AG10803 (cell line): ENCODE data around the genes CENPW, RNF146, L3MBTL3 and AKAP7.

GRCh38 chr6:125867469-125868066, 76.8 kb downstream of the NCOA7 start:
- RRBS, result no CpG with 5 or more reads among the region's 9 CpGs

- RRBS, result no CpG with 5 or more reads among the region's 4 CpGs
Measured at GRCh38 chr6:125922102-125922704, 34.4 kb upstream of the HINT3 start.

DNA sequence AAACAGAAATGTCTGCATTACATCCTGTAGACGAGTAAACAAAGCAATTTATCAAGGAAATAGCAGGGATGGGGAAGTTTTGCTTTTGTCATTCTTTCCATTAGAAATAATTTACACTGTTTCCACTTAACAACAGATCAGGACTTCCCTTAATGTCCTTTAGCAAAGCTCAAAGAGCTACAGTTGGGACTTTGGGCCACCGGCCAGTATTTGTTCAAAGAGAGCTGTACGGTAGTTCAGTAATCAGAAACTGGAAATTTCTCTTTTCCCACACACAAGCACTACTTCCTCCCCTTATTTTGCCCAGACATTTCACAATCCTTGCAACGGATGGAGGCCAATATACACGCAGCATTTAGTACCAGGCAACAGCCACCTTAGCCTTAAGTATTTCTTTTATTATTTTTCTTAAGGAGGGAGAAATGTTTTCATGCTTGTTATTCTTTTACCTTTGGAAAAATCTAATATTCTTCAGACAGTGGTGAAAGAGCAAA, 12.1 kb upstream of the HINT3 start:
- RRBS, result no CpG with 5 or more reads among the region's 5 CpGs

- RRBS, result no CpG with 5 or more reads among the region's 10 CpGs
Measured at GRCh38 chr6:125987022-125987482, 712 bp downstream of the TRMT11 start.

DNA sequence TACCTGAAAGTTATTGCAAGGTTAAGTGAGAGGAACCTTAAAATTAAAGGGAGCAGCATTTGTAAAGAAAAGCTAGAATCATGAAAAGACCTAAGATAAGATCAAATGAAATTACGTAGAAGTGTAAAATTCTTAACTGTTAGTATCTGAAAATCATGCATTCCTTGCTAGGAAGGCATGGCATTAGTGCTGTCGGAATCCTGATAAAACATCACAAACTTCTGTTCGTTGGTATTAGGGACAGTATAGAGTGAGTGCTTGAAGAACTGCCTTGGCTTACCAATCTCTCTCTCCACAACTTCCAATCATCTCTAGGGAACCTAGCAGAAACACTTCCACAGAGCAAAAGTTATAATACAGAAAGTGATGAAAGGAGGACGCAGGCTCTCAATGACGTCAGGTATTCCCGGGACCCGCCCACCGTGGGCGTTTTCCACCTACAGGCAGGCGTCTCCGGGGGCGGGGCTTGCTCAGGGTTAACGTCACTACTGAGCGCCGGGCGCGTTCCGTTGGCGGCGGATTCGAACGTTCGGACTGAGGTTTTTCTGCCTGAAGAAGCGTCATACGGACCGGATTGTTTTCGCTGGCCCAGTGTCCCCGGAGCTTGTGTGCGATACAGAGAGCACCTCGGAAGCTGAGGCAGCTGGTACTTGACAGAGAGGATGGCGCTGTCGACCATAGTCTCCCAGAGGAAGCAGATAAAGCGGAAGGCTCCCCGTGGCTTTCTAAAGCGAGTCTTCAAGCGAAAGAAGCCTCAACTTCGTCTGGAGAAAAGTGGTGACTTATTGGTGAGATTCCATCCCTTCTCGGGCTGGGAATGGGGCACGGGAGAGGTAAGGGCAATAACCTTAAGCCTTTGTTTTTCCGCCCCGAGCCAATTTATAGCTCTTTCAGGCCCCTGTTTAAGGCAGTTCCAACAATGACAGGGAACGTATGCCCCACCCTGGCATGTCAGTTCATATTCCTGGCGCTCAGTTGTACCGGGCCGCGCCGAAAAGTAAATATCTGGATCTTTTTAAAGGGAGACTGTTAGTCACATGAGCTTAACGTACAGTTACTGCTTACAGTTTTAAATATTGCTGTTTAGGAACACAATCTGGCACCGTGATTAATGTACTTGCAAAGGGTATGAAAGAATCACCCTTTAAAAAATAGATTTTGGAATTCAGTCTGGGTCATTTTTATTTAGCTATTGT, at the start of gene CENPW:
Gene CENPW, plus strand, starts transcription at position 504 of the 1,196 bp plus-strand sequence.
- RRBS, result 1% methylated on average over 20 of the region's 49 CpGs

DNA sequence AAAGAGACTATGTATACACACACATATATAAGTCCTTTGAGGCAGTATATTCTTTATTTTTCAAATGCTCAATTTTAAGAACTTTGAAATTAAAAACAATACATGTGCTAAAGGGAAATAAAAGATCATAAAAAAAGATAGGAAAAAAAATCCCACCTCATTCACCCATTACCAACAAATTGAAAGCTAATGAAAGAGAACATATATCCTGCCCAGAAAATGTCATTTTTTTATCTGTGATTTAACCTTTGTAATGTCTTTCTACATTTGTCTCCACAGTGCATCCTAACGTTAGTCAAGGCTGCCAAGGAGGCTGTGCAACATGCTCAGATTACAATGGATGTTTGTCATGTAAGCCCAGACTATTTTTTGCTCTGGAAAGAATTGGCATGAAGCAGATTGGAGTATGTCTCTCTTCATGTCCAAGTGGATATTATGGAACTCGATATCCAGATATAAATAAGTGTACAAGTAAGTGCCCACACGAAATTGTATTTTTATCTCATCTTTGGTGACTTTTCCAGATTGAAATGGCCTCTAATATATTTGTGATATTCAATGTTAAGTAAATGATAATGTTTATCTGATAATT, 30.0 kb downstream of the RSPO3 start:
- RRBS, result no CpG with 5 or more reads among the region's 3 CpGs

DNA sequence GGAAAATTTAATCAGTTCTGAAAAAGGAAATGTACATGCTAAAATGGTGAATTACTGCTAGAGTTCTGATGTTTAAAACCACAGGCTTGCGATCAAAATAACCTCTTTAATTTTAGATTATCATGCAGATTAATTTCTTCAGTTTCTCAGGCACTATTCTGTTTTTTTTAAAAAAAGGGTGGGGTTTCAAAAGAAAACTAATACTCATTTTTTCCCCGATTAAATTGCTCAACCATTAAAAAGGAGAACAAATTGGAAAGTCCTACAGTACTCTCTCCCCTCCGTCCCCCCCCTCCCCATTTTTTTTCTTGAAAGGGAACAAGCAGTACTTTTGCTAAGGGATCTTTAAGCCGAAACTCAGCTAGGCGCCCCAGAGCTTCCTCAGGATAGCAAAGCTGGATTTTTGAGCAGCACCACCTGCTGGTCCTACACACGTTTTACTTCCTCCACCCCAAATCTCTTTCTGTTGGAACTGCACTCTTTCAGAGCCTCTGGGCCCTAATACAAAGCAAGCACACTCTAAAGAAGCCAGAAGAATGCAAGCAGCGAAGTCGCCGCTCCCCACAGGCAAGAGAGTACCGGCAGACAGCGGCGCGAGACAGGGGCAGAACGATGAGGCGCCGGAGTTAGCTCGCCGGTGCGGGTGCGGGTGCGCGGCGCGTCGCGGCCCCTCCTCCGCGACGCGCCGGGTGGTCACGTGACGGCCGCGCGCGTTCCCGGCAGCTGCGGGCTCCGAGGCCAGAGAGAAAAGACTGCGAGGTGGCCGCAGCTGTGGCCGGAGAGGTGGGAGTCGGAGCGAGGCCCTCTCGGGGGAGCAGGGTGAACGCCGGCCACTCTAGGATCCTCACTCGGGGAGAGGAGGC, at the start of gene RNF146:
Gene RNF146, plus strand, starts transcription at position 722 of the 863 bp plus-strand sequence.
- RRBS, result 2% methylated on average over 33 of the region's 49 CpGs

DNA sequence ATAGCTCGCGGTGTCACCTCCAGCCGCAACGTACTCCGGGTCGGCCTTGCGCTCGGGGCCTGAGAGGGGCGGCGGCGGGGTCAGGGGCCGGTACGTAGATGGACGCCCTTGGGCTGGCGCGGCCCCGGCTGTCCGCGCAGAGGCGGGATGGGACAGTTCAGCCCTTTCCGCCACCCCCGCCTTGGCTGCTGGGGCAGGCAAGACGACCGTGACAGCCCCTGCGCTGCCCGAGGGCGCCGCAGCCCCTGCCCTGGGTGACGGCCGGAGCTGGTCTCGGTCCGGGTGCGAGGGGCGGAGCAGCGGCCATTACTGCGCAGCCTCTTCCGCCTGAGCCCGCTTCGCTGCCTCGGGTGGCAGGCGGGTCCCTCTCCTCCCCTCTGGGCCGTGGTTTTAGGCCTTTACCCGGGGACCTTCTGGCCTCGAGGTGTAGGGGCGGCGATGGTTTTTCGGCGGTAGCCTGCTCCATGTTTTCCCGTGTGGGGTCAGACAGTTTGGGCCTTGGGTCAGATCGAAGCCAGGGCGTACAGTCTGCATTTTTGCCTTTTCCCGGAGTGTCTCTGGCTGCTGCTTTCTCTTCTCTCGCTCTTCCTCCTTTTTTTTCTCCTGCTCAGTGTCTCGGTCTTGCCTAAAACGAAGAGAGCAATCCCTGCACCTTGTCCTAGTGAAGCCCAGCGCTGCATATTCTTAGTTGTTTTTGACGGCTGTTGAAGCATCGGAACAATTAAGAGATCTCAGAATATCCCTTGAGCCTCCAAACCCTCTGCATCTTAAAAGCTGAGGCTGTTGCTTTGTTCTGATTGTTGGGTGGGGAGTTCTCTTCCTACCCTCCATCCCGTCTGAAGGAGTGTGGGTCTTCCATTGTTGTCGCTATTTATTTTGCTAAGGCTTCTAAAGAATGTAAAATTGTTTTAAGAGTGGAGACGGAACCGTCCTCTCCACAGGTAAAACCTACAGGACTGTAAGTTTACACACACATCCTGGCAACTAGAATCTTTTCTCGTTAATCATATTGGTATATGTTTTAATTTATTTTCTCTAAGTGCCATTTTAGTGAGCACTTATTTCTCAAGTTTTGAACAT, 682 bp downstream of the RNF146 start:
- RRBS, result 1% methylated on average over 22 of the region's 63 CpGs

- RRBS, result no CpG with 5 or more reads among the region's 6 CpGs
Measured at GRCh38 chr6:127289739-127290424, 23.2 kb downstream of the RNF146 start.

GRCh38 chr6:128296003-128296539, 224.3 kb downstream of the PTPRK start:
- RRBS, result no CpG with 5 or more reads among the region's 4 CpGs

DNA sequence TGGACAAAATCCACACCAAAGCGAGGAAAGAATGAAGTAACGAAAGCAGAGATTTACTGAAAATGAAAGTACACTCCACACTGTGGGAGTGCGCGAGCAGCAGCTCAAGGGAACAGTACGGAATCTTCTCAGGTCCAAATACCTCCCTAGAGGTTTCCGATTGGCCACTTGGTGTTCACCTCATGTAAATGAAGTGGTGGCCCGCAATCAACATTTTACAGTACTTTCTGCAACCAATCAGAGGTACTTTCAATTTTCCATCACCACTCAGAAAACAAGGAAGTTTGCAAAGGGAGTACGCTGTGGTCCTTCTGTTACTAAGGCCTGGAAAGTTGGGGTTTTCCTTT, 122.4 kb downstream of the PTPRK start:
- RRBS, result no CpG with 5 or more reads among the region's 8 CpGs

GRCh38 chr6:128655881-128656322, 135.5 kb upstream of the PTPRK start:
- RRBS, result no CpG with 5 or more reads among the region's 1 CpG

DNA sequence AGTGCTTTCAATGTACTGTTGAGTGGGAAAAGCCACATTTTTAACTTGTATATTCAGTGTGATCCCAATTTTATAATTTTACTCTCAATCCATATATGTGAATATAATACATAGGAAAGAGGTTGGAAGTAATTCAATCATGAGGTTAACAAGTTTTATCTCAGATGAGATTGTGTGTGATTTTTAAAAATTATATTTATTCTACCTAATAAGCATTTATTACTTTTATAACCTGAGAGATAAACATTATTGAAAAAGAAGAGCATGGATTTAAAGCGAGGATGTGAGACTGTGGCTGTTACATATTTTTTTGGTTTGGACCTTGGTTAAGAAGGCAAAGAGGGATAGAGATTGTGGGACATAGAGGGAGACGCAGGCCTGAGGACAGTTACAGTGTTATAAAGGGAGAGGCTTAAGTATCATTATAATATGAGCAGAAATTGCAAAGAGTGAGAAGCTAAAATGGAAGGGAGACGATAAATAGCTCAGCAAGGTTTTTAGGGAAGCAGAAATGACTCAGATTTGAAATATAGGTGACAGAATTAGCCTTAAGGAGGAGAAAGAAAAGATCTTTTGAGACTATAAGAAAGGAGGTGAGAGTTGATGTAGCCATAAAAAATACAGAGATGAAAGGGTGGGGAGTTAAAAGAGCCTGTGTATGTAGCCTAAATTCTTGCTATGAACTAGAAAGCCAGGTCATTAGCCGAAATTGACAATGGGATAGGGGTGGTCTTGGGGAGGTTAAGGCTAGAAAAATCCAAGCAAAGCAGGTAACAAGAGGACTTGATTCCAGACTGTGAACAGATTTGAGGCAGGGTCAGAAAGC, 64.7 kb downstream of the LAMA2 start:
- RRBS, result no CpG with 5 or more reads among the region's 4 CpGs

DNA sequence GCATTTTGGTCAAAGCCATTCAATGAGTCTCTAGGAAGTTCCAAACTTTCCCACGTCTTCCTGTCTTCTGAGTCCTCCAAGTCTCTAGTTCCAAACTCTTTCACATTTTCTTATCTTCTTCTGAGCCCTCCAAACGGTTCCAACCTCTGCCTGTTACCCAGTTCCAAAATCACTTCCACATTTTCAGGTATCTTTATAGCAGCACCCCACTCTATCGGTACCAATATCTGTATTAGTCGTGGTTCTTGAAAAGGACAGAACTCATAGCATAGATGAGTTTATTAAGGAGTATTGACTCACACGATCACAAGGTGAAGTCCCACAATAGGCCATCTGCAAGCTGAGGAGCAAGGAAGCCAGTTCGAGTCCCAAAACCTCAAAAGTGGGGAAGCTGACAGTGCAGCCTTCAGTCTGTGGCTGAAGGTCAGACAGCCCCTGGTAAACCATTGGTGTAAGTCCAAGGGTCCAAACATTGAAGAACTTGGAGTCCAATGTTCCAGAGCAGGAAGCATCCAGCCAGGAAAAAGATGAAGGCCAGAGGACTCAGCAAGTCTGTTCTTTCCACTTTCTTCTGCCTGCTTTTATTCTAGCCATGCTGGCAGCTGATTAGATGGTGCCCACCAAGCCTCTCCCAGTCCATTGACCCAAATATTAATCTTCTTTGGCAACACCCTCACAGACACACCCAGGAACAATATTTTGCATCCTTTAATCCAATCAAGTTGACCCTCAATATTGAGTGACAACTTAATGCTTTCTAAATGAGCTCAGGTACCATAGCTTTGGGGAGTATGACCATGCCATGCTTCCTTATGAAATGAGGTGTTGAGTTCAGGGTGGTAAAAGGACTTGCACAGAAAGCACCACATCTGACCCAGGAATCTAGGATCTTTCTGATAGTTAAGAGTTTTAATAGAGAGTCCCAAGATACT, 120.2 kb downstream of the ARHGAP18 start:
- RRBS, result no CpG with 5 or more reads among the region's 6 CpGs

DNA sequence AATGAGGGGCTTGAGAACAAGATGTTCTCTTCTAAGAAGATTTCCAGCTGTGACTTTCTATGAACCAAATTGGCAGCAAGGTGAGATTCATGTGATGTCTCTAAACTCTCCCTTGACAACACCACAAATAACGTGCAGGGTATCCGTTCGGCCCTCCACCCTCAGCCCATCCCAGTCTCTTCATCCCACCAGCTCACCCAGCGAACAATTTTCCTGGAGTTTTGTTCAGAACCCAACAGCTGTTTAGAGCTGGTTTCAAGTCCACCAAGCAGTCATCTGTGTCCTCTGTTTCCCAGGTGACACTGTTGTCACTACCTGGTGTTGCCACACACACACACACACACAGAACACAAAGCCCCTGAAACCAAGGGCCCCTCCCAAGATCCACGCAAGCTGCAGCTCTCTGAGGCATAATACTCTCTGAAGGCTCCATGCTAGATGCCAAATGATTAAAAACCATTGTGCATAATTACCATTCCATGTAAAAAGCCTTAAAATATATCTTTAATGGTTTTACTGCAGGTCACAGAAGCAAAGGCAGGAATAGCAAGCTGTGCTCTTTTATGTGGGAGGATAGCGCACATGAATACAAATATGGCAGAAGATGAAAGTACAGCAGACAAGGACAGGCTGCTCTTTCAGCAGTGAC, 48.2 kb downstream of the ARHGAP18 start:
- RRBS, result no CpG with 5 or more reads among the region's 6 CpGs

DNA sequence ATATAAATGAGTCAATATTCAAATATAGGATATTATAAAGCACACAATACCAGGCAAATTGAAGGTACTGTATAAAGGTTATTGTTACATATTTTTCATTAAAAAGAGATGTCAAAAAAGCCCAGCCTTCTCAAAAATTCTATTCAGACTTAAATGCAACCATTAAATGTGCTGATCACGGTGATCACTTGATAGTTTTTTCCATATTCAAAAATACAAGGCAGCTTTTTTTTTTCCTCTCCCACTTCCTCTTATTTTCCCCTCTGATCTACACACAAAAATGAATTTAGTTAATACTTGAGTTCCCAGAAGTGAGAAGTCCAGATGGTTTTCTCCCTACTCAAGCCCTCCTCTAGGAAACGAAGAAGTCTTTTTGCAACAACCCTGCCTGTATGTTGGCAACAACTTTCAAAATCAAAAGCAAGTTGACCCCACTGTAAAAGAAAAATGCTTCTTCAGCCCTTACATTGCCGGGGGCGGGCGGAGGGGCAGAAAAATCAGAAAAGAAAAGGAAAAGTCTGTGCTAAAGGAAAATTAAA, 24.4 kb downstream of the ARHGAP18 start:
- RRBS, result no CpG with 5 or more reads among the region's 5 CpGs

- RRBS, result 3% methylated on average over 6 of the region's 27 CpGs
Measured at GRCh38 chr6:130018330-130018743, at the start of gene L3MBTL3. Gene L3MBTL3 (plus strand): TSS chr6:130018581.

GRCh38 chr6:131134833-131136141, at the start of gene AKAP7:
Gene AKAP7 (plus strand): TSS chr6:131135467.
- RRBS, result 2% methylated on average over 44 of the region's 108 CpGs